T-cell (primary cell): ENCODE data around the genes LGALS4, SIRT2, TIMM50, LGALS13 and LGALS14.

DNA sequence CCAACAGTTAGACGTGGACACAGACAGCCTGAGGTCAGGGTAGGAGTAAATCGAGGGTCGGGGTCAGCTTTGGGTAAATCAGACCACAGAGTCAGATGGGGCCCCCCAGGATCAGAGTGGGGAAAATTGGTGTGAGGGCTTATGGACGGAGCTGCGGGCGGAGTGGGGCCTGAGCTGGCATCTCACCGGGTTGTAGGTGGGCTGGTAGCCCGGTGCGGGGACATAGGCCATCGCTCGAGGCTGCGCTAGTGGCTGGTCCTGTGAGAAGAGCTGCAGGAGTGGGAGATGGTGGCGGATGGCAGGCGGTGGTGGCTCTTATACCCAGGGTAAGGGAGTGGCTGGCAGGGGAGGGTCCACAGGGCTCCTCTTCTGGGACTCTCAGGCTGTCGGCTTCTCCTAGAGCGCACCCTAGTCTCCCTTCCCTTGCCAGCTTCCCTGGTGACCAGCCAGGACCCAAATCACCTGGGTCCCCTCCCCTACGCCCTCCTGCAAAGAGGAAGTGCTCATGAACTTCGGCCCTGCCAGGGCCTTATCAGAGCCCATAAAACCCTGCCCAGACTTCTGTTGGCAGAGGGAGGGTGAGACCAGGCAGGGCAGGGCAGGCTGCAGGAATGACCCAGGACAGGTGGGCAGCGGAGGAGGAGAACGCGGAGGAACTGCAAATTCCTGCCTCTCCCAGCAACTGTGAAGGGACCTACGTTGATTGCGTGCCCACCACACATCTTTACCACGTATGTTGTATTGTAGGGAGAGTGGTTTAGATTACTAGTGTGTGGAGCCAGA, at the start of gene LGALS4:
Gene LGALS4 (minus strand): TSS at position 290 of the 783 bp plus-strand sequence.
- PRO-cap, 7 experiments = no peak in any of the 7 experiments

DNA sequence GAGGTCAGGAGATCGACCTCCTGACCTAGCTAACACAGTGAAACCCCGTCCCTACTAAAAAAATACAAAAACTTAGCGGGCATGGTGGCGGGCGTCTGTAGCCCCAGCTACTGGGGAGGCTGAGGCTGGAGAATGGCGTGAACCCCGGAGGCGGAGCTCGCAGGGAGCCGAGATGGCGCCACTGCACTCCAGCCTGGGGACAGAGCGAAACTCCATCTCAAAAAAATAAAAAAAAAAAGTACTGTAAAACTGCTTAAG, 1.3 kb upstream of the ECH1 start:
- PRO-cap, 7 experiments = no peak in any of the 7 experiments

DNA sequence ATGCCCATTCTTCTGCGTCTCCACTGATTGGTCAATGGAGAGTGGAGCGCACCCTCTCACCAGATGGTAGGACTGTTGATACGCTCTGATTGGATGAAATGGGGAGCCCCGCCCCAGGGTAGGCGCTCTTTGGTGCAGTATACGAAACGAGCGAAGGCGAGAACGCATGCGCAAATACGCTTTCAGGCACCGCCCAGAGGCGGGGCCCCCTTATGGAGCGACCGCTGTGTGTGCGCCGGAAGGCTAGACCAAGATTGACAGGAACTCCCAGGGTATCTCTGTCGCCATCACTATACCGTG, 604 bp upstream of the HNRNPL start:
- PRO-cap, 7 experiments = peak in 7 of 7 experiments; most common plus-strand start position 263 of the sequence (in 7)

- PRO-cap, 7 experiments = peak in 7 of 7 experiments; most common plus-strand start chr19:38899980 (in 7); most common minus-strand start chr19:38899510 (in 5)
Measured at GRCh38 chr19:38899430-38900113, at the start of gene SIRT2. TSS of gene SIRT2 (minus strand) at chr19:38899618.

DNA sequence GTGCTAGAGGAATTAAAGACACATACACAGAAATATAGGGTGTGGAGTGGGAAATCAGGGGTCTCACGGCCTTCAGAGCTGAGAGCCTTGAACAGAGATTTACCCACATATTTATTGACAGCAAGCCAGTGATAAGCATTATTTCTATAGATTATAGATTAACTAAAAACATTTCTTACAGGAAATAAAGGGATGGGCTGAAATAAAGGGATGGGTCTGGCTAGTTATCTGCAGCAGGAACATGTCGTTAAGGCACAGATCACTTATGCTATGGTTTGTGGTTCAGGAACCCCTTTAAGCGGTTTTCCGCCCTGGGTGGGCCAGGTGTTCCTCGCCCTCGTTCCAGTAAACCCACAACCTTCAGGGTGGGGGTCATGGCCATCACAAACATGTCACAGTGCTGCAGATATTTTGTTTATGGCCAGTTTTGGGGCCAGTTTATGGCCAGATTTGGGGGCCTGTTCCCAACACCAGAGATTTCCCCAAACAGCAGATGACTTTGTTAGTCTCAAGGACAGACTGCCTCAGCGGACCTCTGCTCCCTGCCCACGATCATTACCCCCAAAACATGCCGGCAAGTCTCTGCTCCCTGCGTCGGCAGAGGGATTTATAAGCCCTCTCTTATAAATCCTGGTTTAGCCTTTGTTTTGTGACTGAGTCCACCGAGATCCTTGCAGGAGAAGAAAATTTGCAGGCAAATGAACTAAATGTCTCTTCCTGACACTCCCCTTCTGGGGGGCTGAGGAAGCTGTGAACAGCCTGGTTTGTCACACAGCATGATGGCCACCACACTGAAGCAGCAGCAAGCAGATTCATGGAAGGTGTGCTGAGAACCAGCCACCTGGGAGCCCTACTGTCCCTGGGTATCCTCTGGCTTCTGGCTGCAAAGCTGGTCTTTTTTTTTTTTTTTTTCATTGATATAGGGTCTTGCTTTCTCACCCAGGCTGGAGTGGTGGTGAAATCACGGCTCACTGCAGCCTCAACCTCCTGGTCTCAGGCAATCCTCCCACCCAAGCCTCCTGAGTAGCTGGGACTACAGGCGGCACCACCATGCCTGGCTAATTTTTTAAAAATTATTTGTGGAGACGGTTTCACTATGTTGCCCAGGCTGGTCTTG, 11.0 kb downstream of the MRPS12 start:
- PRO-cap, 7 experiments = no peak in any of the 7 experiments

DNA sequence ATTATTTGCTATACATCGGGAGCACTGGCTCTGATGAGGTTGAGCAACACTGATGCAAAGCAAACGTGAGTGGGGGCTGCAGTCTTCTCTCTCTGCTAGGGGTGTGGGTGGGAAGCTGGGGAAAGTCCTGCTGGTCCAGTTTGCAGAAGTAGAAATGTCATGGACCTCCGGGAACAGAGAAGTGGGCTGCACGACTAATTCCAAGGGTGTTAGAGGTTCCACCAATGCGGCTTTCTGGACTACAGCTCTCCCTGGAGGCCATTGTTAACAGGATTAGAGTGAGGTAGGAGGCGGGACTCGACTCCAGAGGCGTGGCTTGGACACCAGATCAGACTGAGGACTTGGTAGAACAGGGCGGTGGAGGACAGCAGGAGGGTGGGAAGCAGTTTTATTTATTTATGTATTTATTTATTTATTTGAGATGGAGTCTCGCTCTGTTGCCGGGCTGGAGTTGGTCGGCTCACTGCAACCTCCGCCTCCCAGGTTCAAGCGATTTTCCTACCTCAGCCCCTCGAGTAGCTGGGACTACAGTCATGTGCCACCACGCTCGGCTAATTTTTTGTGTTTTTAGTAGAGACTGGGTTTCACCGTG, 5.9 kb upstream of the FBXO27 start:
- PRO-cap, 7 experiments = no peak in any of the 7 experiments

GRCh38 chr19:39198699-39199530, 2.2 kb downstream of the NCCRP1 start:
- PRO-cap, 7 experiments = no peak in any of the 7 experiments

DNA sequence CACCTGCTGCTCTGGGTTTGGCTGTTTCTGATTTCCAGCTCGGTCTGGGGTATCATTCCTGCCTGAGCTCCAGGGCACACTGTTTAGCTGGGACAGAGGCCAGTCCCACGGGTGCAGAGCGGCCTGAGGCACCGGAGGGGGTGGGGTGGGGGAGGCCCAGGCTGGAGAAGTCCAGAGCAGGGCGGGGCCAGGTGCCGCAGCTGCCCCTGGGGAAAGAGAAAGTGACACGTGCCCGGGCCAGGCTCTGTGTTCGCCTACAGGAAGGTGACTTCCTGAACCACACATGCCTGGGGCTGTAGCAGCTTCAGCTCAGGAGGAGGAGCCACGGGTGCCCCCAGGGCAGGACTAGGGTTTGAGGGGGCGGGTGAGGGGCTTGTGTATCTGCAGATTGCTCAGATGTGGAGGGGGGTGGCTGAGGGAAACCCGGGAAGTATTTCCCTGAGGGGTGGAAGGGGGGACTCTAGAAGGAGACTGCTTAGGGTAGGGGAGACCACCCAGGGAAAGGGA, 7.0 kb downstream of the IFNL3 start:
- PRO-cap, 7 experiments = no peak in any of the 7 experiments

- PRO-cap, 7 experiments = peak in 7 of 7 experiments; most common plus-strand start chr19:39335482 (in 4); most common minus-strand start chr19:39335659 (in 6)
Measured at GRCh38 chr19:39335113-39335926, 523 bp downstream of the GMFG start.

DNA sequence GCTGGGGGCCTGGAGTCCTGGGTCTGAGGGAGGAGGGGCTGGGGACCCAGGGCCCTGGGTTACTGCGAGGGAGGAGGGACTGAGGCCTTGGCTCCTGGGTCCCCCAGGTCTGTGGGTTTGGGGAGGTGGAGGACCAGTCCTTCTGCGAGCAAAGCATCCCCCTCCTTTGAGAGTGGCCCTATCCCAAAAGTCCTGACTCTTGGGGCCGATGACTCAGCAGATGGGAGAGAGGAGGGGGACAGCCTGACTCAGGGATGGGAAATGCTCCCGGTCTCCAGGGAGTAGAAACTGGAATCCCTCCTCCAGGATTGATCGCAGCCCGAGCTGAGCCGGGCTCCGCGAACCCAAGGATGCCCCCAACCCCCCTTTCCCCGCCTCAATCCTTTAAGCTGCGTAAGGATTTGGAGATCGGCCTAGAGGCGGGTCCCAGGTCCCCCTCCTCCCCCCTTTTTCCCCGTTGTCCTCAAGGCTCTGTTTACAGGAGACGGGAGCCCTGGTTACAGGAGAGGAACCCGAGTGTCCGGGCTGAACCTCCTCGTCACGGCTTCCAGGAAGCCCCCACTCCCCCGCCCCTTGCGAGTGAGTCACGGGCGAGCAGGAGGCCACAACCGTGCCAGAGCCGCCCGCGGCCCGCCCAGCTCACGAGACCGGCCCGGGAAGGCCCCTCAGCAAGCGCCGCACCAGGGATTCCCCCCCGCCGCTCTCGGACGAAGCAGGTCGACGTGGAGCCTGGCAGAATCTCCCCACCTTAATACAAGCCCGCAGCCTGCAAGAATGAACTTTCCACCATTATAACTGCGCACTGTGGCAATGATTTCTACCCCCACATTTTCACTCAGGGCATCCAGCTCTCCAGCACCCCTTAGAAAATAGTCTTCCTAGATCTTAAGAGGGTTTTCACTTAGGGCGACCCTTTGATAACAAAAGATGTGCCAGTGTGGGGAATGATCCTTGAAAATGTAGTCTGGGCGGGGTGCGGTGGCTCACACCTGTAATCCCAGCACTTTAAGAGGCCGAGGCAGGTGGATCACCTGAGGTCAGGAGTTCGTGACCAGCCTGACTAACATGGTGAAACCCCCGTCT, 2.9 kb upstream of the ZFP36 start:
- PRO-cap, 7 experiments = peak in 7 of 7 experiments; most common plus-strand start position 751 of the sequence (in 6); most common minus-strand start position 352 of the sequence (in 4)

- PRO-cap, 7 experiments = no peak in any of the 7 experiments
Measured at GRCh38 chr19:39415402-39415878, 3.0 kb downstream of the PLEKHG2 start.

DNA sequence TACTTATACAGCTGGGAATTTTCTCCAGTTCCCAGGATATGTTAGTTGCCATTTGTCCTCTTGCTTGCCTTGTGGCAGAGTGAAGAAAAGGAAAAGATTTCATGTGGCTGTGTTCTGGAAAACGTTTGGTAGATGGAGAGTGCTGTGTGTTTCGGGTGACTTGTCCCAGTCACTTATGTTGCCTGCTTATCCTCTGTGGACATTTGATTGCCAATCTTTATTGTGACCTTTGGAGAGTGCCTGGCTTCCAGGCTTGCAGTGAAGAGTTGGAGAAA, 2.6 kb downstream of the SUPT5H start:
- PRO-cap, 7 experiments = no peak in any of the 7 experiments

DNA sequence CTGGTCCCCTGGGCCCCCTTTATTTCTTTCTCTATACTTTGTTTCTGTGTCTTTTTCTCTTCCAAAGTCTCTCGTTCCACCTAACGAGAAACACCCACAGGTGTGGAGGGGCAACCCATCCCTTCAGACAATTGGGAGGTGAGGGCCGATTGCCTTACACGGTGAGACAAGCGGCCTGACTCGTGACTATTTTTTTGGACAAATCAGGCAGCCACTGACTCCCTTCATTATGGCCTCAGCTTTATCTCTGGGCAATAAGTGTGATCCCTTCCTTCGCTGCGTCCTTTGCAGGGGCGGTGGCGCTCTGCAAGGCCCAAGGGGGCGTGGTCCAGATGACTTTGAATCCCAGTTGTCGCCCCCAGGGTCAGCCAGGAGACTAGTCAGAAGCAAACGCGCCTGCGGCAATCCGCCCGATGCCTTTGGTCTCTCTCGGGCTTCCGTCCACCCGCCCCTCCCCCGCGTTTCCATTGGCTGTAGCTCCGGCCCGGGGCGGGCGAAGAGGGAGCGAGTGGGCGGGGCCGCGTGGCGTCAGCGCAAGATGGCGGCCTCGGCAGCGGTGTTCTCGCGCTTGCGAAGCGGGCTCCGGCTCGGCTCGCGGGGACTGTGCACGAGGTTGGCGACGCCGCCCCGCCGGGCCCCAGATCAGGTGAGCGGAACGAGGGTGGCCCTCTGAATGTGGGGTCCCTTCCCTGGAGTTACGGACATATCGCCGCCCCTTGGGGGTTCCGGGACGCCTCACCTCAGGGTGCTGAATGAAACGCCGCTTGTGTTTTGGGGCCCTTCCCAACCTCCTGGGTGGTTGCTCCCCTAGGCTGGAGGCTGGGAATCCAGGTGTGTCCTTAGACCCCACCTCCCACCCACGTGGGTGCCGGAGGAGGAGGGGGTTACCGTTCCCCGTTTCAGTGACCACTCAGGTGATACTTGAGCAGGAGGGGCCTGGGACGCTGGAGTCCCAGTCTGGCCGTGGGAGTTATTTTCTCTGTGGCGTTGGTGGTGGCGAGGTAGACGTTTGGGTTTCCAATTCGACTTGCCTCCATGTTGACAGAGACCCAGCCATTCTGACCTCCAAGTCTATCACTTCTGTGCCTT, at the start of gene TIMM50:
Gene TIMM50 (plus strand): TSS at position 523 of the 1,089 bp plus-strand sequence.
- PRO-cap, 7 experiments = peak in 7 of 7 experiments; most common plus-strand start position 534 of the sequence (in 4); most common minus-strand start position 378 of the sequence (in 5)

GRCh38 chr19:39518992-39519429, 4.1 kb downstream of the SELENOV start:
- PRO-cap, 7 experiments = no peak in any of the 7 experiments

- PRO-cap, 7 experiments = no peak in any of the 7 experiments
Measured at GRCh38 chr19:39602299-39602605, at the start of gene LGALS13. TSS of gene LGALS13 (plus strand) at chr19:39602524.

GRCh38 chr19:39704094-39704621, at the start of gene LGALS14:
TSS of gene LGALS14 (plus strand) at chr19:39704481.
- PRO-cap, 7 experiments = no peak in any of the 7 experiments

- PRO-cap, 7 experiments = peak in 7 of 7 experiments; most common plus-strand start chr19:39824900 (in 1); most common minus-strand start chr19:39824572 (in 6)
Measured at GRCh38 chr19:39823994-39825021, 9.7 kb downstream of the DYRK1B start.

DNA sequence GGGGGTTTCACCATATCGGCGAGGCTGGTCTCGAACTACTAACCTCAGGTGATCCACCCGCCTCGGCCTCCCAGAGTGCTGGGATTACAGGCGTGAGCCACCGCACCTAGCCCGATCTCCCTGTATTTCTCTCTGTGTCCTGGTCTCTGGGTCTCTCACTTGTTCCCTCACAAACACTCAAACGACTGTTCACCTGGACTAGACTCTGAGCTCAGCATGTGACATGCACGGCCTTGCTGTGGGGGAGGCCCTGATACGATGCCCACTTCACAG, 32.7 kb upstream of the FBL start:
- PRO-cap, 7 experiments = no peak in any of the 7 experiments

DNA sequence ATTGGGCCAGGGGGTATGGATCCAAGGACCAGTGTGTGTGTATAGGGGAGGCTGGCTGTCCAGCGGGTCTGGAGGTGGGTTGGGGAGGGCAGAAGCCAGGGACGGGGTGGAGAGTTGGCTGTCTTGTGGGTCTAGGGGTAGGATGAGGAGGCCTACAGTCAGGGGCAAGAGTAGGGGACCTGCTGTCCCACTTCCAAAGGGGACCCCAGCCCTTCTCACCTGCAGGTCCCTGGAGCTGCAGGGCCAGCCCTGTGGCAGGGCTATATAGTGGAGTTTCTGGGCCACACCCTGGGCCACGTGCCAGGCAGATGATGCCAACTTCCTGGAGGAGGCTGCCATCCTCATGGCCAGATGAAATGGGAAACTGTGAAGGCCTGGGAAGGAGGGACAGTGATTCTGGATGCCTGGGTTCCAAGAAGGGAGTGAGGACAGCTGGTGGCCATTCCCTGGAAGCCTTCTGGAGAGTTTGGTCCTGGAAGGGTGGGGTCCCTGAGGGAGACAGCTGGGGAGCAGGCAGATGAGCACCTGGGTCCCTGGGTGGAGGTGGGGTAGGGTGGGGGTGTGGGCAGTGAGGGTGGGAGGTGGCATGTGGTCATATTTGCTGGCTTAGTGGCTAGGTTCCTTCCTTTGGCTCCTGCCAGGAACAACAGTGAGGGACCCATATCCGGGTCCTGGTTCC, 36.1 kb upstream of the PSMC4 start:
- PRO-cap, 7 experiments = no peak in any of the 7 experiments

DNA sequence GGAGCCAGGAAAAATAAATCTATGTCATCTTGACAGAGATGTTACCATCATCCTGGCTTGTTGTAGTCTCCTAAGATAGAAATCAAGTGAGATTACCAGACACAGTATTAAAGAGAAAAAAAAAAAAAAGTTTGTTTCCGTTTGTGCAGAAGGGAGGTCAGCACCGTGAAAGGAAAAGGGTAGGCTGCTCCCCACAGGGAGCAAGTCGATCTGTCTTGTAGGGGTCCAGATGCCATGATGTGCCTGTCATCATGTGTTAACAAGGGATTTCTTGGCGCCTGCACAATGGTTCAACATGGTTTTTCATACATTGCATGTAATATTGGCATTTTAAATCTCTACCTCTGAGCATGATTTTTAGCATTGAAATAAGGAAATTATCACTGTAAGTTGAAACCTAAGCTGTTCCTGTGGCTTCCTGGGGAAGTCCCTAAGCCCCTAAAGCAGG, 29.4 kb upstream of the PSMC4 start:
- PRO-cap, 7 experiments = peak in 5 of 7 experiments; most common minus-strand start position 82 of the sequence (in 3)